Hair follicular keratinocyte (primary cell): ENCODE data around the genes CACFD1, MYMK and BRD3.

DNA sequence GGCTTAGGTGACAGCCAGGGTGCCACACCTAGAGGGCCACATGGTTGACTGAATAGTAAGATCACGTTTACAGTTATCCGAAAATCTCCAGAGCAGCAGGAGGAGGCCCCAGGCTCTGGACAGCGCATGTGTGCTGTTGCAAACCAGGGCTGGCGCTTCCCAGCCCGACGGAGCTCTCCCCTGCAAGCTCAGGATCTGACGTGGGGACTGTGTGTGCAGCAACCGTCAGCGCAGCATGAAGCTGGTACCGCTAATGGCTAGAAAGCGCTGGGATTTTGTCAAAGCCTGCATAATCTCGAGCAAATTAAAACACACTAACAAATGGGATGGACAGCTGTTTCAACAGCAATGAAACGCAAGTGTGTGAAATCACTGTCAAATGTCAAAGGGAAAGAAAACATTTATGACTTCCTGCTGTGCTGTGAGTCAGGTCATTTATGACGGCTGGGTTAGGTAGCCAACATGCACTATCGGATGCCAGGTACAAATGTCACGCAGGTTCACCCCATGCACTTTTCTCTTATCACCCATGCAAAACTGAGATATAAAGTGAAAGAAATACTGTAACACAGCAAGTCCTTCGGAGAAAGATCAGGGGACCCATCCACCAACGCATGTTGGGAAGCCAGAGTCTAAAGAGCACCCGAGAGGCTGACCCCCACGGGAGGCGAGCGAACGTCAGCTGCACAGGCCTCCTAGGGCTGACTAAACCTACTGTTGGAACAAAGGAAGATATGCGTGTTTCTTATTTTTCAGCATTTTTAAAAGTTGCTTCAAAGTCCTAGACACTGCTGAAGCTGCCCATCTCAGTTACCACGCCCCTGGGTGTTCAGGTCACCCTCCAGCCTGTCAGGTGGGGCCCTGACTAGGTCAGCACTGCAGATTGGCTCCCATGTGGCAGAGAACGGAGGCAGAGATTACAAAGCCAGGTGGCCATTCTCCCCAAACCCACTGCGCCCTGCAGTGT, 7.3 kb downstream of the SURF4 start:
- RAMPAGE, long total RNA: no peak

DNA sequence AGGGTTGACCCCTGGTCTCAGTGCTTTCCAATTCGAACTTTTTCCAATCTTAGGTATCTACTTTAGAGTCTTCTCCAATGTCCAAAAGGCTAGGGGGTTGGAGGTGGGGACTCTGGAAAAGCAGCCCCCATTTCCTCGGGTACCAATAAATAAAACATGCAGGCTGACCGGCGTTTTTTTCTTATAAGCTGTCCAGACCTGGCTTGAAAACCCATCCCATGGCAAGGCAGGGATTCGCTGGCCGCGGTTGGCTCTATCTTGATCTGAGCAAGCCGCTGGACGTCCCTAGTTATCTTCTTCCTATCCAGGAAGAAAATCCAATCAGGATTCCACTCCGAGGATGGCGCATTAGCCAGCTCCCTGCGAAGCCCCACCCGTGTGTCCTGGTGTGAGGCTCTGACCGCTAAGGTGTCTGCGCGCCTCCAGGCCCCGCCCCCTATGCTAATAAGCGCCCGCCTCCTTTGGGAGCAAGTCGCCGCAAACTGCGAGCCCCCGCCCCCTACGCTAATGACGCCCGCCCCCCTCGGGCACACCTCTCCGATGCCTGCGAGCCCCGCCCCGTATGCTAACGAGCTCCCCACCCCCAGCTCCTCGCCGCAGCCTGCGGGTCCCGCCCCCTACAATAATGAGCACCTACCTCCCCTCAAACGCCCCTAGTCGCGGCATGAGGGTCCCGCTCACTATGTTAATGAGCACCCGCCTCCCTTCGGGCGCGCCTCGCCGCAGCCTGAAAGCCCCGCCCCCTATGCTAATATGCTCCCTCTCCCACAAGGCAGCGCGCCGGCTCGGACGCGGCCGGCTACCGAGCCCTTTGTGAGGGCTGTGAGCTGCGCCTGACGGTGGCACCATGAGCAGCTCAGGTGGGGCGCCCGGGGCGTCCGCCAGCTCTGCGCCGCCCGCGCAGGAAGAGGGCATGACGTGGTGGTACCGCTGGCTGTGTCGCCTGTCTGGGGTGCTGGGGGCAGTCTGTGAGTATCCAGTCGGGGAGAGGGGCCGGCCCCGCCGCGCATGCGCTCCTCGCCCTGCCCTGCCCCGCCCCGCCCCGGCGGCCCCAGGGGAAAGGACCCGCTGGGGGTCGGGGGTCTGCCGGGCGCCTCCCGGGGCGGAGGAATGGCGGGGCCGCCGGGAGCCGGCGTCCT, at the start of gene CACFD1:
Gene CACFD1, plus strand, starts transcription at position 759 of the 1,139 bp plus-strand sequence.
- RAMPAGE, long total RNA: no peak

DNA sequence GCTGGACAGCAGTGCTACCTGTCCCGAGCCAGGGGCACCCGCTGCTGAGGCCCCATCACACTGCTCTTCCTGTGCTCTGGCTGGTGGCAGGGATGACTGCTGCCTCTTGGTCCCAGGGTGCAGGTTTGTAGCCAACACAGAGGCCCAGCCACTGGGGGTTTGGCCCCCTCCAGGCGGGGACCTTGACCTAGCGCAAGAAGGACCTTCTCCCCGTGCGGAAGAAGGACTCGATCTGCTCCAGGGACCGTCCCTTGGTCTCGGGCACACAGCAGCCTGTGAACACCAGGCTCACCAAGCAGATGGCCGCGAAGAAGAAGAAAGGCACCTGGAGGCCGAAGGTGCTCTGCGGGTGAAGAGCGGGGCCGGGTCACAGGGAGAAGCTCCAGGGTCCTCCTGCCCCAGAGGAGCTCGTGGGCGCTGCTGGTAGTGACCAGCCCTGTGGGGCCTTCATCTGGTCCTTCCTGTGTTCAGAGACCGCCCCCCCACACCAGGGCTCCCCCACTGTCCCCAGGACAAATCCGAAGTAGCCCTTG, 7.0 kb downstream of the SLC2A6 start:
- RAMPAGE, long total RNA: no peak

DNA sequence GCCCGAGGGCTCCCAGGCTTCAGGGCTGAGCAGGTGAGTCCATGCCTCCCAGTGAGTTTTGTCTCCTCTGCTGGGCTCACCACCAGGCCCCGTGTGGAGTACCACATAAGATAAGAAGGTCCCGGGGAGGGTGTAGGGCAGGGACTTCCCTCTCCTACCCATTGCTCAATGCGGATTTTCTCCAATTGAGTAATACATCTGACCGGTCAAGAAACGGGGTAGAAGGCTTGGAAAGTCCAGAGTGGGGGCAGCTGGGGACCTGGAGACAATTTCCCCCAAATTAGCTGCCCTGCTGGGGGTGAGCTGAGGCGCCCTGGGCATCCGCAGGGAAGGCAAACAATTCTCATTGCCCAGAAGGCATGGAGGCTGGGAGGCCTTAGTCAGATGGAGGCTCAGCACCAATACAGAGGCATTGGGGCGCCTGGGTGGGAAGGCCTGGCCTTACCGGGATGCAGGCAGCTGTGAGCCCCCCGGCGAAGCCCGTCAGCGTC, 2.3 kb downstream of the SLC2A6 start:
- RAMPAGE, long total RNA: no peak

- RAMPAGE, long total RNA: no peak
Observed at GRCh38 chr9:133524703-133525092, at the start of gene MYMK. MYMK (minus strand) TSS chr9:133524959.

- RAMPAGE, long total RNA: no peak
Observed at GRCh38 chr9:133539885-133540339, 5.4 kb downstream of the ADAMTSL2 start.

DNA sequence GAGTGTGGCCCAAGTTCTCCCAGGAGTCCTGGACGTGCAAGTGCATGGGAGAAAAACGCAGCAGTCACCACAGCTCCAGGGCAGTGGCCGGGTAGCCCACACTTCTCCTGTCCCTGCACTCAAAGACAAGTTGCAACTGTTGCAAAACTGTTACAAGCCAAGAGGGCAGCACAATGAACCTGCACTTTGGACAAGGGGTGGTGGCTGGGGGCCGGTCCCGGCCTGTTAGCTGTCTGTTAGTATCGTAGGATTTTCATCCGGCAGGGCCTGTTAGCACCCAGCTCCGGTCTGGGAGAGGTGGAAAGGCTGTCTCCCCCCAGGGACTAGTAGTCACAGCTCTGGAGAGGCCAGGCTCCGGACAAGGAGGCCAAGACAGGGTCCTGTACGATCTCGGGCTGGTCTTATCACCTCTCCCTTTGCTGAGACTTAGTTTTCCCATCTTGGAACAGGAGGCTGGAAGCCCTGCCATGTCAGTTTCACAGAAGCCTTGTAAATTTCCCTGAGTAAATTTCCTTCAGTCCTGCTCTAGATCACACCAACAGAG, 1.7 kb upstream of the SARDH start:
- RAMPAGE, long total RNA: no peak

- RAMPAGE, long total RNA: no peak
Observed at GRCh38 chr9:133756332-133756652, 18.1 kb upstream of the SARDH start.

DNA sequence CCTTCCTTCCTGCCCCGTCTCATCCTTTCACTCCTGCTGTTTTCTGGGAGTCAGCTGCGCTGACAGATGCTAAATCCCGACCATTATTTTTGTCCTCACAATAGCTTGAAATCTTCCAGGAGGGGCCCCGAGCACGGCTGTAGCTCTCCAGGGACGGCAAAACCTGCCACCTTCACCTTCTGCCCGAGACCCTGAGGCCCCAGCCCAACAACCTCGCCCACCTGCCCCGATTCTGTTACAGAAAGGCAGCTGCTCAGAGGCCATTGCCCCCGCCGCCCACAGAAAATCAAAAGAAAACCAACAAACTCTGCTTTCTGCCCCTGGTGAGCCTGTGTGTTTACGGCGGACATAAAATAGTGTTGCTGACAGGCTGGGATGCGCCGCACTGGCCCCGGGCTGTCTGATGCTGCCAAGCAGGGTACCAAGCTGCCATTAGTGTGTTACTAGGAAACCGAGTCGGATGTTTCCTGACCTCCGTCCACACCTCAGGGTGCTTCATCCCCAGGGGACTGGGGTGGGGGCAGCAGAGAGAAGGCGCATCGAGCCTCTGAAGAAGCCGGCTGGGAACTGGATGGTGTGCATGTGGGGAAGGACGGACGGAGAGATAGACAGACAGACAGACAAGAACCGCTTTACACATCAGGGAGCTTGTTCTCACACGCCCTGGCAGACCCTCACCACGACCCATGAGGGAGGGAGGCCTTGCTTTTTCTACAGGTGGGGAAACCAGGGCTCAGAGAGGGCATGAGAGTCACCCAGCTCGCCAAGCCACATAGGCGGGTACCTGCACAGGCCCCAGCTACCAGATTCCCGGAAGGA, 83.9 kb upstream of the SARDH start:
- RAMPAGE, long total RNA: no peak

GRCh38 chr9:133971535-133972485, 20.3 kb downstream of the VAV2 start:
- RAMPAGE, long total RNA: no peak

GRCh38 chr9:133978359-133978980, 13.7 kb downstream of the VAV2 start:
- RAMPAGE, long total RNA: no peak

DNA sequence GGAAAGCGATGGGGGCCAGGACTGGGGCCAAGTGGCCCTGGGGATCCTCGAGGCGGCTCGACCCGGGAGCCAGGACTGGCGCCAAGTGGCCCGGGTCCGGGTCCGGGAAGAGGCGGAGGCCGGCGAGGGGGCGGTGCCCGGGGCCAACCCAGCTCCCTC, 828 bp downstream of the VAV2 start:
- RAMPAGE, long total RNA: no peak

- RAMPAGE, long total RNA: no peak
Observed at GRCh38 chr9:133992704-133993060, 558 bp upstream of the VAV2 start.

GRCh38 chr9:134055454-134056754, 11.9 kb downstream of the BRD3 start:
- RAMPAGE, long total RNA: no peak

DNA sequence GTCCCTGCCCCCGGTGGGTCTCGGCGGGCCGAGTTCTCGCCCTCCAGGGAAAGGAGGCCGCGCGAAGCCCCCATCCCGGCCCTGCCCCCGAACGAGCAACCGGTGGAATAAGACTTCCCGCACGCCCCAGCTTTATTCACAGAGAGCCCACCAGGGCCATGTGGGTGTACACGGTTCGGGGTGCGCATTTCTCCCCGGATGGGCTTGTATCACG, 1.0 kb downstream of the BRD3 start:
- RAMPAGE, long total RNA: no peak

GRCh38 chr9:134067887-134068614, at the start of gene BRD3:
BRD3 (minus strand) TSS chr9:134068026.
- RAMPAGE, long total RNA: no peak

GRCh38 chr9:134130922-134131610, 4.8 kb upstream of the WDR5 start:
- RAMPAGE, long total RNA: no peak

GRCh38 chr9:134136917-134137456, 1.1 kb downstream of the WDR5 start:
- RAMPAGE, long total RNA: no peak

GRCh38 chr9:134186523-134186706, 50.5 kb downstream of the WDR5 start:
- RAMPAGE, long total RNA: no peak

DNA sequence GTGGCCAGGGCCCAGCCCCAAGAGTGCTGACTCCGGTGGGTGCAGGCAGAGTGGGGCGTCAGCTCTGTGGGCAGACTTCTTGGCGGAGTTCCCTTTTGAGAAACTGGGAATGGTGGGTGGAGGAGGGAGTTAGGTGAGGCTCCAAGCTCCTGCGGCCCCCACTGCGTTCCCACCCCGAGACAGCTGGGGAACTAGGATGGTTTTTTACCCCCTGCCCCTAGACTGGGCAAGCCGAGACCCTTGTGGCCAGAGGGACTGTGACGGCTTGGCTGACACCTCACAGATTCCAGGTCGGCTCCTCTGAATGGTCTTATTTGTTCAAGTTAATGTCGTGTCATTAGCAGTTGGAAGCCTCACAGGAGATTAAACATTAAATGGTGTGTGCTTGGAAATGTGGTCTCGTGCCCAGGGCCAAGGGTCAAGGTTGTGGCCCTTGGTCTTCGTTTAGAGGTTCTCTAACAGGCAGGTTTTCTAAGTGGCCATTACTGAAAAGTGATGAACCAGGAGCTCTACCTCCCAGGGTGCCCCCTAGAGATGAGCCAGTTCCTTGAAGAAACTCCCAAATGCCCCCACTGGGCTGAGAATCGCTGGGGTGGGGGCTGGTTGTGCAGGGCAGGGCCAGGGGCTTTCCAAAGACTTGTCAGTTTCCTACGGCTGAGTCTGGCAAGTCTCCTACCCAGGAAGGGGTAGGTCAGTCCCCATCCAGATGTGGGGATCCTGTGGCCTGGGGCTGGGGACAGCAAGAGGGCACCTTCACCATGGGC, 61.2 kb upstream of the RXRA start:
- RAMPAGE, long total RNA: no peak